Kidney (tissue), 2 donors: Measurements from ENCODE around the gene RCCD1.

- PRO-cap: no peak
- RRBS: no CpG with 5 or more reads among the region's 7 CpGs
Measured at GRCh38 chr15:90550906-90551482, 21.3 kb downstream of the CRTC3 start.

- PRO-cap: no peak
- RRBS: no CpG with 5 or more reads among the region's 6 CpGs
Measured at GRCh38 chr15:90750287-90750686, 33.1 kb downstream of the BLM start.

DNA sequence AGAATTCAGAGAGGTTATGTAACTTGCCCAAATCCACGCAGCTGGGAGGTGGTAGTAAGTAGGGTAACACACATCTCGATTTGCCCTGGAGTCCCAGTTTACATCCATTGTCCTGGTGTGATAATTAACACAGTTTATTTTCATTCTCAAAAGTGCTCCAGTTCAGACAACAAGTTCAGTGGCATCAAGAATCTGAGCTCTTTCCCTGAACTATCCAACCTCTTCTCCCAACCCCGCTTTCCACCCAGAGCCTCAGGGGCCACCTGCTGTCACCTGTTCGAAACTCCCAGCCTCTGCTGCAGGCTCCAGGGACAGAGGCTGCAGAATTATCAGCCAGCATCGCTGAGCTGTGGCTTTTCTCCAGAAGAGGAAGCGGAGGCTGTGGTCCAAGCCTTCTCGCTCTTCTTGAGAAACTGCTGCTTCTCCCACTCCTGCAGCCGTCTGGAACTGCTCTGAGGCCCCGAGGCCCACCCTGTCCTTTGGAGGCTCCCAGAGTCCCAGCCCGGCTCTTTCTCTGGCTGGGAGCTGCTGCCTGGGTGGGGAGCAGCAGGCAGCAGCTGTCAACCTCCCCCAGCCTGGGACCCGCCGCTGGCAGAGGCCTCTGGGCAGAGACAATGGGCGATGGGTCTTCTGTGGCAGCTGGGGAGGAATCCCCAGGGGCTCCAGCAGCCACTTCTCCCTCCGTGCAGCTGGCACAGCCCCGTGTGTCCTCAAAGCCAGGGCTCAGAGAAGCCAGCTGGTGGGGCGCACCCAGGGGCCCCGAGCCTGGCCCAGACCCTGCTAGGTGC is 50.2 kb upstream of the FURIN start:
- PRO-cap: no peak
- RRBS: no CpG with 5 or more reads among the region's 17 CpGs

DNA sequence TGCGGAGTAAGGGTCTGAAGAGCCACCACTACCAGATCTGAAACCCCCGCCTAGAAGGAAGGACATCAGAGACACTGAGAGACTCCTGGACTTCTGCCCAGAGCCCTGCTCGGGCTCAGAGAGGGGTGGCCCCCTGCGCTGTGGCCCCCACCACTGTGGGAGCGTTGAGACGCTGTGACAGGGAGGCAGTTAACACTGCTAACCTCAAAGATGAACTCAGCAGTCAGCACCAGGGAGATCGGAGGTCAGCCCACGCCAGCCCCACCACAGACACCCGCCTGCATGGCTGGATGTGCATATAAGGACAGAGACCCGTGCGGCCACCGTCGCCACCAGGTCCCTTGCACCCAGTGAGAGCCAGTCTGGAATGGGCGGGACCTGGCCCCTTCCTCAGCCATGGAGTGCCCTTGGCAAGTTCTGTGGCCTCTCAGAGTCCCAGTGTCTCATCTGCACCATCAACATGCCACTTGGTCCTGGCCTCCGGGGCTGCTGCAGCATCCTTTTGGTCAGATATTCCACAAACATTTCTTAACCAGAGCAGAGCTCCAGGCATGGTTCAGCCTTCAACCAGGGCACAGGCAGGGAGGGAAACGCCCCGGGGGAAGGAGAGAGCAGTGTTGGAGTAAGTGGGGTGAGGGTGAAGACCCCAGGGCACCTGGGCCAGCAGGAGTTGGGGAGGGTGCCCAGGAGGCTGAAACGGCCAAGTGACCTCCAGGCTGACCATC is 48.5 kb upstream of the FURIN start:
- PRO-cap: unidirectional peak, minus-strand start at position 336 of the sequence
- RRBS: 89% methylated on average over 3 of the region's 18 CpGs

- PRO-cap: unidirectional peak, plus-strand start at chr15:90839690
- RRBS: no CpG with 5 or more reads among the region's 27 CpGs
Measured at GRCh38 chr15:90839280-90840338, 28.8 kb upstream of the FURIN start.

- PRO-cap: no peak
- RRBS: no CpG with 5 or more reads among the region's 15 CpGs
Measured at GRCh38 chr15:90883729-90884226, 526 bp upstream of the FES start.

DNA sequence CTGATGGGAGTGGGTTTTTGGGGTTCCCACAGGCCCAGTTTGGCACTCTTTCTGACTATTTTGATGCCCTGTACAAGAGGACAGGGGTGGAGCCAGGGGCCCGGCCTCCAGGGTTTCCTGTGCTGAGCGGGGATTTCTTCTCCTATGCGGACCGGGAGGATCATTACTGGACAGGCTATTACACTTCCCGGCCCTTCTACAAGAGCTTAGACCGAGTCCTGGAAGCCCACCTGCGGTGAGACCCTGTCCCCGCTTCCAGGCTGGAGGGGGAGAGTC is 6.9 kb downstream of the MAN2A2 start:
- PRO-cap: no peak
- RRBS: no CpG with 5 or more reads among the region's 8 CpGs

DNA sequence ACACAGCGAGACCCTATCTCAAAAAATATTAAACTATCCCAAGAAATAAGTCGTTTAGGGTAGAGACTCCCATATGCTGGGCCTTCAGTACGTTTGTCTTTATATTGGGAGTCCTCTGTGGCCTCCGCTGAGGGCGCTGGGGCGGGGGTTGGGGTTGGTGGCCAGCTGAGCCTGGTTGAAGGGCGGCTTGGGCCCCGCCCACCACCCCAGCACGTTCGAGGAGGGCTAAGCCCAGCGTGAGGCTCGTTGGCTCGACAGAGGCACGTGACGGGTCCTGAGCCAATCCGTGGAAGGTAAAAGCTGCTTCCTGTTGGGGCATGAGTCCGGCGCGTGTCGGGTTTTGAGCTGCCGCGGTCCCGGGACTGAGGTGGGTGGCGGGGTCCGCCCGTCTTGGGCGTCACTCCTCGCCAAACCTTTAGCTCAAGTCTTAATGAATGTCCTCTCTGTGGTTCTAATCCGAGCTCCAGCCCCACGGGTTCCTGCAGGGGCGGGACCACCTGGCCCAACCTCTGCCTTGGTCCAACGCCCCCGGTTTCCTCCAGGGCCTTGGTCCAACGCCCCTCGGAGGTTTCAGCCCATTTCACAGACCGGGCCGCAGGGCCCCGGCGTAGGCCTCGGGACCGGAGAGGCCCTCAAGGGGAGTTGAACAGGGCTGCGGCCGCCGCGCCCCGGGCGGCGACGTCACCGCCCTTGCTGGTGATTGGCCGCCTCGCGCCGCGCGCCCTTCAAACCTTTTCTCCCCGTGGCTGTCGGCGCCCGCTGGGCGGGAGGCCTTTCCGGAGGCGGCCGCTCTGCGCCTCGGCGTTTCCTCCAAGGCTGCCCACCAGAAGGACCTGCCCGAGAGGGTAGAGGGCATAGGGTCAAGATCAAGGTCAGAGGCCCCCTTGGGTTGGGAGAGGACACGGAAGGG is at the start of gene RCCD1:
Gene RCCD1, plus strand, starts transcription at position 303 of the 910 bp plus-strand sequence.
- PRO-cap: unidirectional peak, plus-strand start at position 318 of the sequence
- RRBS: 2% methylated on average over 19 of the region's 69 CpGs

GRCh38 chr15:90979100-90979535 is 15.2 kb downstream of the PRC1 start:
- PRO-cap: no peak
- RRBS: no CpG with 5 or more reads among the region's 6 CpGs

GRCh38 chr15:90993066-90993469 is 1.3 kb downstream of the PRC1 start:
- PRO-cap: no peak
- RRBS: no CpG with 5 or more reads among the region's 7 CpGs

GRCh38 chr15:91422916-91423133 is 322.8 kb downstream of the SV2B start:
- PRO-cap: no peak
- RRBS: no CpG with 5 or more reads among the region's 1 CpG

- PRO-cap: no peak
- RRBS: no CpG with 5 or more reads among the region's 2 CpGs
Measured at GRCh38 chr15:91694916-91695216, 158.6 kb upstream of the SLCO3A1 start.

- PRO-cap: no peak
- RRBS: no CpG with 5 or more reads among the region's 2 CpGs
Measured at GRCh38 chr15:91706147-91706499, 147.4 kb upstream of the SLCO3A1 start.

DNA sequence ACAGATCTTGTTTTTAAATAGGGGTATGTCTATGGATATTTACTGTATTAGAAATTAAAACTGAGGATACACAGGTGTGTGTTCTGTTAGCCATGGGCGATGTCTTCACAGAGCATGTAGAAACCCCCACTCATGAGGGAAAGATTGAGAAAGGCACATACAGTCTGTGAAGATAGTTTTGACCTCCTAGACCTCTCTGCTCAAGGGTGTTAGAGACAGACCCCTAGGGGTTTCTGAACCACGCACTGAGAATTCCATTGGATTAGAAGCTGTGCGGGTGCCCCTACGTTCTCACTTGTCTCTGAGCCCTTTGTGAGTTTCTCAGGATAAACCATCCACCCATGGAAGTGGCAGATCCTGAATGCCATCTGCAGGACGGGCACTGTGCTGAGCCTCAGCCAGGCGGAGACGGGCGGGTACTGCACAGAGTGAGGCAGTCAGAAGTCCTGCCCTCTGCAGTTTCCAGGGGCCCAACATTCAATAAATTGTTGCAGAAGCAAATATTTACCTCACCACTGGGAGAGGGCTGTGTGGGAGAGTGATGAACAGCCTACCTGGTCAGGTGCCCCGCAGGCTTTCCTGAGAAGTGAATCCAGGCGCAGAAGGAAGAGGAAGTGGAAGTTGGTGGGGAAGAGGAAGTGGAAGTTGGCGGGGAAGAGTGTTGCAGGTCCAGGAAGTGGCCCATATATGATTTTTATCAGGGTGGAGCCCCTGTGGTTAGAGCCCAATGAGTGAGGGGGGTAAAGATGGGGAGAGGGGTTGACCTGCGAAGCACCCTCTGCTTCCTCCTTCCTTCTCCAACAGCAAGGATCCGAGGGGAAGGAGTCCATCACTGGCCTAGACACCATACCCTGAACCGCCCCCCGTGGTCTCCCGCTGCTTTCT is 100.7 kb downstream of the SLCO3A1 start:
- PRO-cap: no peak
- RRBS: no CpG with 5 or more reads among the region's 16 CpGs

DNA sequence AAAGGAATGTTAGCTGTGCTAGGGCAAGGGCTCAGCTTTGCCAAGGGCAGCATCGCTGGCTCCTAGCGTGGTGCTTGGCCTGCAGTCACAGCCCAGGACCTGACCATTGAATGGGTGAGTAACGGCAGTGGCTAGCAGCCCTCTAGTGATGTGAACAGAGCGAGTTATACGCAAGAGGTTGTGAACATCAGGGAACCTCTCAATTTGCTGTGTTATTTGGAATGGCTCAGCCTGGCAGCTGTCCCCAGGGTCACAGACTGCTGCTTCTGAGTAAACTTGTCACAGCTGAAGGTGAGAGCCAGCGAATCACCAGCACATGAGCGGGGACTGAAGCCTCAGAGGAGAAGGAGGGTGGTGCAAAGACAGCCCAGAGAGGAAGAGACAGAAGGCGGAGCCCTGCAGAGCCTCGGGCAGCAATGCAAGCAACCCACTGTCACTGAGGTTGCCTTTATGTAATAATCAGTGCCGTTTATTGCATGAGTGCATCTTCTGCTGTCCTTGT is 158.2 kb downstream of the SLCO3A1 start:
- PRO-cap: no peak
- RRBS: no CpG with 5 or more reads among the region's 10 CpGs

GRCh38 chr15:92012217-92012451 is 158.6 kb downstream of the SLCO3A1 start:
- PRO-cap: no peak
- RRBS: no CpG with 5 or more reads among the region's 3 CpGs

GRCh38 chr15:92062347-92063022 is 209.0 kb downstream of the SLCO3A1 start:
- PRO-cap: no peak
- RRBS: 80% methylated on average over 1 of the region's 9 CpGs

- PRO-cap: no peak
- RRBS: 81% methylated on average over 4 of the region's 11 CpGs
Measured at GRCh38 chr15:92101590-92102160, 248.2 kb downstream of the SLCO3A1 start.

DNA sequence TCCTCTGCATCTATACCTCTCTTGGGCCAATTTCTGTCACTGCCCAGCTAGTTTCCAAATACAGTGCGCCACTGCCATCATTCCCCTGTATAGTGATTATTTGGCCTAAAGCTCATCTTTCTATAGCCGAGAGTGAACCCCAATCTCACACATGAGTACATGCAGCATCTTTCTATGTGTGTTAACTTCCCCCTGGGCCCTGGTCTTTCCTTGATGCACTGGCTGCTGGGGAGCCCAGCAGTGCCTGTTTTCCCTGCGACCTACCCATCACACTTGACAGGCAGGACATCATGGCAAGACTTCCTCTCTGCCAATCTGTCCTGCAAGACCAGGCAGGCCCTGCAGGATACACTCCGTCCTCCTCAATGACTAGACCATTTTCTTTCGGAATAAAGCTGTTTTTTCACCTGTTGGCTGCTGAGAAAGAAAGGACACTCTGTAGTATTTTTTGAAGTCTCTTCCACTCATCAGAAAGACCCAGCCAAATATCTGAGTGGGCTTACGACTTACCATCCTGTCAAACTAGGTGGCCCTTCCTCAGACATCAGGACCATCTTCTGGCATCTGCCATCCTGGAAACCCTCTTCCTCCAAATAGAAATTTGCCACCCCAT is 47.5 kb downstream of the FAM174B start:
- PRO-cap: no peak
- RRBS: no CpG with 5 or more reads among the region's 6 CpGs

- PRO-cap: no peak
- RRBS: no CpG with 5 or more reads among the region's 9 CpGs
Measured at GRCh38 chr15:92636793-92637408, 18.7 kb downstream of the FAM174B start.